Ovary (tissue), 7 donors: ENCODE measurements around the gene SLIRP.

- PRO-cap, 7 experiments, result peak in 1 of 7 experiments; most common plus-strand start chr14:76772537 (in 1)
- RAMPAGE, long total RNA, 2 experiments, result no peak in any of the 2 experiments
Observed at GRCh38 chr14:76772236-76772703, 11.0 kb downstream of the VASH1 start.

DNA sequence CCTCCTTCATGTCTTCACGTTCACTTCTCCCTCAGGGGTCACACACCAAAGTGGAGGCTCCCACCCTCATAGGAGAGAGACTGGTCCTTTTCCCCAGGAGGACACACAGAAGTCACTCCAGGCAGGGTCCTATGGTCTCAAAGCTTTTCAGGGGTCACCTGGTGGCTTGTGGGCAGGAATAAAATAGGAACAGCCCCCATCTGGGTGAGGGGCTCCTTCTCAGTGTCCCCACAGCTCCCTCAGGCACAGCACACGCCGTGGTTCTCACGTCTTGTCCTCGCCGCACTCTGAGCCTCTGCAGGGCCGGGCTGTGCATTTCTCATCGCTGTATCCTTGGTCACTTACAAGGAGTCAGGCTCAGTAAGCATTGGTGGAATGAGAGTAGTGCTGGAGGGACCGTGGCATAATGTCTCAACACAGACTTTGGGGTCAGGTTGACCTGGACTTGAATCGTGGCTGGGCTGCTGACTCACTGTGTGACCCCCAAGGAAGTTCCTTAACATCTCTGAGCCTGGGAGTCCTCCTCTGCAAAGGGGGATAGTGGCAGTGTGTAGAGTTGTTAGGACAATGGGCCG is 13.2 kb downstream of the VASH1 start:
- PRO-cap, 7 experiments, result no peak in any of the 7 experiments
- RAMPAGE, long total RNA, 2 experiments, result no peak in any of the 2 experiments

DNA sequence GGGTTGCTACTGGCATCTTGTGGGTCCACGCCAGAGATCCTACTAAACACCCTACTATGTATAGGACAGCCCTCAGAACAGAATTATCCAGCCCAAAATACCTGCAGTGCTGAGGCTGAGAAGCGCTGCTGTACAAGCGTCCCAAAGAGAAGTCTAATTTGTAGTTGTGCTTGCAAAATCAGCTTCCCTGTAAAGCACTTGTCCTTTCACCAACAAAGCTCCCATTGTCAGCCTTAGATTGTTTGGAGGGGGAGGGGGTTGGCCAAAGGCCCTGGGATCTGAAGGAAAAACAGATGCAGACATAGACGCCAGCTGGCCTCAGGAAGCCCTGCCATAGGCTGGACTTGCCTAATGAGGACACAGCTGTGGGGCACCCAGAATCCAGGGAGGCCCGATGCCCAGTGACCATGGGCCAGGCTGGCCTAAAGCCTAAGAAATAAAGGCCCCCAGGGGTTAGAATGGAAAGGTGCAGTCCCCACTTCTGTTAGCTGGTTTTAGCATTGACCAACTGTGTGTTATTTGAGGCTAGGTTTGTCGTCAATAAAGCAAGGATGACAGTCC is 3.9 kb downstream of the LRRC74A start:
- PRO-cap, 7 experiments, result no peak in any of the 7 experiments
- RAMPAGE, long total RNA, 2 experiments, result no peak in any of the 2 experiments

- PRO-cap, 7 experiments, result no peak in any of the 7 experiments
- RAMPAGE, long total RNA, 2 experiments, result no peak in any of the 2 experiments
Observed at GRCh38 chr14:76920442-76921107, 94.4 kb downstream of the LRRC74A start.

DNA sequence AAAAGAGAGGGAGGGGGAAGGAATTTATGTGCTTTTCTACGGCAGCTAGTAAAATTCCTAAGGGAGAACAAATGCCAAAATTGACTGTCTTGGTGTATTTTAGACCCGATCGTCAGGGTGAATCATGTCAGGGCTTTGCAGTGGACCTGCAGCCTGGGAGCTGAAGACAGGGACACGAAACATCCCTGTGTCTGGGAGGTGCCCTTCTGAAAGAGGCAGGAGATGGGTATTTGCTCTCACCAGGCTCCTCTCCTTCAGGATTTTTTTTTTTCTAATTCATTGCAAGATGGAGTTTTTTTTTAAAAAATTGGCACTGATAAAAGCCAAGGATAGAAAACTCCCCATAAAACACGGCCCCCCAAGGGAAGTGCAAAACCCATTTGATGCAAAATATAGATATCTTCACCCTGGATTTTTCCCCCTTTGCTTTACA is 10.5 kb upstream of the IRF2BPL start:
- PRO-cap, 7 experiments, result no peak in any of the 7 experiments
- RAMPAGE, long total RNA, 2 experiments, result no peak in any of the 2 experiments

- PRO-cap, 7 experiments, result no peak in any of the 7 experiments
- RAMPAGE, long total RNA, 2 experiments, result no peak in any of the 2 experiments
Observed at GRCh38 chr14:77101858-77102426, 3.9 kb downstream of the CIPC start.

DNA sequence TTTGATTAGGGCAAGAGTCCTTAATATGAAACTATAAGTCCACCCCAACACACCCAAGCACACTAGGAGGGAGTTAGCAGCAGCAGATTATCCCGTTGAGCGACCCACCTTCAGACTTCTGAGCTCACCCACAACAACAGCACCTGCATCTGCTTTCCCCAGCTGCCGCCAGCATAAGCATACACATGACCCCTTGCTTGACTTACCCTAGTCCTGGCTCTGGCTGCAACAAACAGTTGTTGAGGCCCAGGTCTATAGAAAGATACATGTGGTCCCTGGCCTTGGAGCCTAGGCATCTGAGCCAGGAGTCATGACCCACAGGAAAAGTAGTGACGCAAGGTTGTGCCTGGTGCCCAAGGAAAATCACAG is 19.0 kb downstream of the ZDHHC22 start:
- PRO-cap, 7 experiments, result no peak in any of the 7 experiments
- RAMPAGE, long total RNA, 2 experiments, result no peak in any of the 2 experiments

DNA sequence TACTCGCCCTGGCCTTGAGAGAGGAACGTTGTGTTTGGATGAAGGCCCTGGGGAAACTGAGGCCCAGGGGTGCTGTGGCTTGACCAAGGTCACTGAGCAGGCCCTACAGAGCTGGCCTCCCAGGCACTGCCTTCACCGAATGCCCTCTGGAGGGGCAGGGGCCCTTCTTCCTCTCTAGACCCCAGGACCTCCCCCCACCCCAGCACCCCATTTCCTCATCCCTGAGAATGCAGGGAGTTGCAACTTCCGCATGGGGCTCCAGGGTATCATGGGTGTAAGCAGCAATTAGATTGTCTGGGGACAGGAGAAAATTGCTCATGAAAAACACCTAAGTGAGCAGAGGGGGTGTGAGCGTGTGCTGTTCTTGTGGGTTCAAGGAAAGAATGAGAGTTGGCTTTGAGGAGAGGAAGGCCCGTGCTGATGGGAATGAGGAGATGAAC is 872 bp downstream of the TMEM63C start:
- PRO-cap, 7 experiments, result no peak in any of the 7 experiments
- RAMPAGE, long total RNA, 2 experiments, result no peak in any of the 2 experiments

- PRO-cap, 7 experiments, result no peak in any of the 7 experiments
- RAMPAGE, long total RNA, 2 experiments, result no peak in any of the 2 experiments
Observed at GRCh38 chr14:77186665-77187555, 5.3 kb downstream of the TMEM63C start.

DNA sequence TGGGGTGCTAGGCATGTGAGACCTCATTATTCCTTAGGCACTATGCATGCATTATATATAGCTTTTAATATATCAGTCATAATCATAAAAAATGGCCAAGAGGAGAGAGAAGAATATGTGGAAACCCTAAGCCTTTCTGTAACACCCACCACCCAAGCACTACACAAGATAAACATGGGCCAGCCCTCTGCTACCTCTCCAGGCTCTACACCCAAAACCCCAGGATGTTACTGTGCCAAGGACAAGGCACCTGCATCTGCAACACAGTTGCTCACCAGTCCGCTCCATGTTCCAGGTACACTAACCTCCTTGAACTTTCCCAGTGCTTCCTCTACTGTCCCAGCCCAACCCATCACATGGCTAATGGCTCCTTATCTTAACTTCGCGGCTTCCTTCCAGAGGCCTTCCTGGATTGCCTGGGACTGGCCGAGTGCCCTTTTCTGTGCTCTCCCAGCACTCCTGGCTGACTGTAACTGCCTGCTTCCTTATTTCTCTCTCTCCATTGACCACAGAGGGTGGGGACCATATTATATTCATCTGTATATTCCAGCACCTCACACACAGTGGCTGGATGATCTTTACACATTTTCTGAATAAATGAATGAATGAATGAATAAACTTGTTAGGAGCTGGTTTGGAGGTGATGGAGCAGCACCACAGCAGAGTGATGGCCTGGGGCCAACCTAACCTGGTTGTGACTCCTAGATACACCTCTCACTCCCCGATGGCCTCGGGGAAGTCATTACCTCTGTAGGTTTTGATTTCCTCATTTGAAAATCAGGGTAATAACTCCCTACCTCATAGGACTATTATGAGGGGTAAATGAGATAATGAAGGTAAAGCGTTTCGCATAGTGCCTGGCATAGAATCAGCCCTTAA is 20.9 kb downstream of the POMT2 start:
- PRO-cap, 7 experiments, result no peak in any of the 7 experiments
- RAMPAGE, long total RNA, 2 experiments, result no peak in any of the 2 experiments

GRCh38 chr14:77458344-77458964 is 561 bp downstream of the AHSA1 start:
- PRO-cap, 7 experiments, result peak in 2 of 7 experiments; most common minus-strand start chr14:77458516 (in 2)
- RAMPAGE, long total RNA, 2 experiments, result no peak in any of the 2 experiments

DNA sequence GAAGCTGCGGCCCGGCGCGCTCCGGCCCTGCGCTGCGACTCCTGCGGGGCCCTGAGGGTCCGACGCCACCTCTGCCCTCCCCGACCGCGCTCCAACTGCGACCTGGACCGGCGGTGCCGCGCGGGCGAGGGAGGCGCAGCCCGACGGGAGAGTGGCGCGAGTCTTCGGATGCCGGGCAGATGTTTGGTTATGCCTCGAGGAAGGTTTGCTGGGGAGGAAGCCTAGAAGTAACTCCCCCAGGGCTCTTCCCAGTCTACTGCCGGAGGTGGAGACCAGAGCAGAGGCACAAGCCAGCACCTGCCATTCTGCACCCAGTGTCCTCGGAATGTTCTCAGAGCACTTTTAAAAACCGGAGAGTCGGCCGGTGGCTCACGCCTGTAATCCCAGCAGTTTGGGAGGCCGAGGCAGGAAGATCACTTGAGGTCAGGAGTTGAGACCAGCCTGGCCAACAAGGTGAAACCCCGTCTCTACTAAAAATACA is 578 bp upstream of the ISM2 start:
- PRO-cap, 7 experiments, result no peak in any of the 7 experiments
- RAMPAGE, long total RNA, 2 experiments, result no peak in any of the 2 experiments

DNA sequence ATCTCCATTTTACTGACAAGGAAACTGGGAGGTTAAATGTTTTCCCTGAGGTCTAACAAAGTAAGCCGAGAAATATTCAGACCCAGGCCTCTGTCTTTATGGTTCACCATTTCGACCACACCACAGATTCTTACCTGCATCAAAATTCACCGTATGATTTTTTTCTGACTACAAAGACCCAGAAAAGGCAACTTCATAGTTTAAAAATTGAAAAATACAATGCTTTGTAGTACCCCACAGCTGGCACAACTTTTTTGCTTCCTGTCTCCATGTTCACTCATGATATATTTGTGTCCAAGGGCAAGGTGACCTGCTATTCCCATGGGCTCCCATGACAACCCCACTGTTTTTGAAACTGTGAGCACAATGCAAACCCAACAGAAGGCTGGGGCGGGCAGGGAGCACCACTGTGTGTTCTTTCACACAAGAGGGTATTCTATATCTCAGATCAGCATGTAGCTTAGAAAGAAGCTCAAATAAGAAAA is 56.0 kb upstream of the ISM2 start:
- PRO-cap, 7 experiments, result peak in 1 of 7 experiments; most common plus-strand start position 377 of the sequence (in 1)
- RAMPAGE, long total RNA, 2 experiments, result no peak in any of the 2 experiments

DNA sequence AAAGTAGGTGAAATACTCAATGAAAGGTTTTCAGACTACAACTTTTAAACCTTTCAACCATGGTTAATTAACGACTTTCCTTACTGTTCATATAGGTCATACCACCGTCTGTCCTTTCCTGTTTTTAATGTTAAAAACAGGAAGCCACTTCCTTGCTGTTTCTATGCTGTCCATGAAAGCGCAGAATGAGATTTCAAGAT is 27.4 kb downstream of the SPTLC2 start:
- PRO-cap, 7 experiments, result no peak in any of the 7 experiments
- RAMPAGE, long total RNA, 2 experiments, result no peak in any of the 2 experiments

DNA sequence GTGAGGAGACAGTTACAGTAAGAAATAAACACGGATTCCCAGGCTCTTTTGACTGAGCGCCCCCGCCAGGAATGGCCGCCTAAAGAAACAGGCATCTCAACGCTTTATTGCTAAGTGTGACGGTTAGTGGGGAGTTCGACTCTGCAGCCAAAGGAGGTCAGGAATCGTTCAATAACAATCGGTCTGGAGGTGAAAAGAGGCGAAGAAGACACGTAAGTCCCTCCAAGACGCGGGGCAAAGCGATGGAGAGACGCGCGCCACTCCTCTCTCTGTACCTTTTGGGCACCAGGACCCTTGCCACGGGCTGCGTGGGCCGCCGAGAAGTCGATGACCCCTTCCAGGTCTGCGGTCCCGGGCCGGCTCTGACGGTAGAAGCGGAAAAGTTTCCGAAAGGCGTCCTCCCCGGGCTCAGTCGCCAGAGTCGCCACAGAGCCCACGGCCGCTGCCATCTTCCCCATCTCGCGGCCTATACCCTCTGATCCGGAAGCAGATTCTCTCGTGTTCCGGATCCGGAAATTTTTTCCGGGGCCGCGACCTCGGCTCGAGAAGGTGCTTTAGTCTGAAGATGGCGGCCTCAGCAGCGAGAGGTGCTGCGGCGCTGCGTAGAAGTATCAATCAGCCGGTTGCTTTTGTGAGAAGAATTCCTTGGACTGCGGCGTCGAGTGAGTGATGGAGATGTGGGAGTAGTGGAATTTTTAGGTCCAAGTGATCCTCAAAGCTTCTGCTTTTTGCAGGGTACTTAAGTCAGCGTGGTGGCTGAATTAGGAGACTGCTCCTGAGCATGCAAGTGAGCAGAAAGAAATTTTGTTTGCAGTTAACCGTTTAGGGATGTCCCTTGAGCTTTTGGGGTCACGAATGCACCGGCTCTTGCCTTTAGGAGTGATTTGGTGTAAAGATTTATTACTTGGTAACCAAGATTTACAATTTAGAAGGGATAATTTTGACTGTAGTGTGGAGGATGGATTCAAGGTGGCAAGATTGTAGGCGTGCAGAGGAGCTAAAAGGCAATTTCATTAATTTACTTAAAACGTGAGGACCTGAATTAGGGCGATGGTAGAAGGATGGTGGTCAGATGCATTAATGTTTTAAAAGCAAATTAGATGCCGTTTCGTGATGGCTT is at the start of gene SLIRP:
Gene SLIRP (plus strand): TSS at position 557 of the 1,120 bp plus-strand sequence.
- PRO-cap, 7 experiments, result peak in 7 of 7 experiments; most common plus-strand start position 557 of the sequence (in 7); most common minus-strand start position 477 of the sequence (in 5)
- RAMPAGE, long total RNA, 2 experiments, result start-site peak on the plus strand in 2 of 2 experiments, centred at positions 548 to 551 of the sequence, 1,477 to 2,038 reads per replicate; start-site peak on the minus strand in 2 of 2 experiments, centred at position 460 of the sequence, 22 to 27 reads per replicate

DNA sequence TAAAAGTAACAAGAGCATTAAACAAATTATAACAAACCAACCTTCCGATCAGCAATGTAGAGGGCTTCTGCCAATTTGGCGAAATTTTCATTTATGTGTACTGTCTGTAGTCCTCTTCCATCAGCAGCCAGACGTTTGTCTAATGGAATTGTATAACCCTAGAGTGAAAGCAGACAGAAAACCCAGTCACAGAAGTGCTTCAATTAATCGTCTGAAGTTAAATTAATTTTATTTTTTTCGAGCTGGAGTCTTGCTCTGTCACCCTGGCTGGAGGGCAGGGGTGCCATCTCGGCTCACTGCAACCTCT is 24.5 kb downstream of the SLIRP start:
- PRO-cap, 7 experiments, result no peak in any of the 7 experiments
- RAMPAGE, long total RNA, 2 experiments, result no peak in any of the 2 experiments

DNA sequence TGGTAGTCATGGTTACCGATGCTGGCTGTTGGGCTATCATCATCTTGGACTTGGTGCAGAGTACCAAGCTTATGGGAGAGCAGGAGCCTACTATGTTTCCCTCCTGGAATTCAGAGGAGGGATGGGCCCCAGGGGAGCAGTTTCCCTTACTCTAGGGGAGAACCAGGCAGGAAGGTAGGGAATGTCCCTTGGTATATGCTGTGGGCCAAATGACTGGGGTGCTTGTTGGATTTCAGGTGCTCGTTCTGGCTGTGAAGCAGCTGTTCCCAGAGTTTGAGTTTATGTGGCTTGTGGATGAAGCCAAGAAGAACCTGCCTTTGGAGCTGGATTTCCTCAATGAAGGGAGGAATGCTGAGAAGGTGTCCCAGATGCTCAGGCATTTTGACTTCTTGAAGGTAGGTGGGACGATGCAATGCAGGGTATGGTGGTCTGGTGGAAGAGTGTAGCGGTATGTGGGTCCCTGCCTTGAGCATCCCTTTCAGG is 99.0 kb downstream of the ADCK1 start:
- PRO-cap, 7 experiments, result no peak in any of the 7 experiments
- RAMPAGE, long total RNA, 2 experiments, result no peak in any of the 2 experiments

- PRO-cap, 7 experiments, result no peak in any of the 7 experiments
- RAMPAGE, long total RNA, 2 experiments, result no peak in any of the 2 experiments
Observed at GRCh38 chr14:79861340-79862544, 349.6 kb downstream of the DIO2 start.

DNA sequence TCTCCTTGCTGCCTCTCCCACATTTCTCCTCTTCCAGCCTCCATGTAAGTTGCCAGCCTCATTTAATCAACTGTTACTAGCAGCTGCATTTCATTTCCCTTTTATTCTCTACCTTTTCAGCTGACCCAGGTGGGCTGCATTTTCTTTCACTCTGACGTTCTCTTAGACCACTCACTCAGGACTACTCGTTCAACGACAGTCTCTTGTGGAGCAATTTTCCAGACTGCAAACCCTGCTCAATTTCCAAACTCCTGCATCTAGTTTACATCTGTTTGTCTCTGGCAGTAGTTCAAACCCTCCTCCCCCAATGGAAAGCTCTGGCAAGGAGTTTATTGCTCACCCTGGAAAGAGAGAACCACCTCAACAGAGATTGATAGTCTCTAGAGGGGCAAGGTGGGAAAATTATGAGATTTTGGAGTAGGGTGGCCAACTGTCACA is 130.1 kb downstream of the TSHR start:
- PRO-cap, 7 experiments, result no peak in any of the 7 experiments
- RAMPAGE, long total RNA, 2 experiments, result no peak in any of the 2 experiments

DNA sequence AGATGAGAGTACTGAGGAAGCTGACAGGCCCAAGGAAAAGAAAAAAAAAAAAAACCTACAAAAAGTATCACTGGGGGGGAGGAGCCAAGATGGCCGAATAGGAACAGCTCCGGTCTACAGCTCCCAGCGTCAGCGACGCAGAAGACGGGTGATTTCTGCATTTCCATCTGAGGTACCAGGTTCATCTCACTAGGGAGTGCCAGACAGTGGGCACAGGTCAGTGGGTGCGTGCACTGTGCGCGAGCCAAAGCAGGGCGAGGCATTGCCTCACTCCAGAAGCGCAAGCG is 106.7 kb downstream of the GTF2A1 start:
- PRO-cap, 7 experiments, result no peak in any of the 7 experiments
- RAMPAGE, long total RNA, 2 experiments, result no peak in any of the 2 experiments